Skin of body (tissue), 2 donors: ENCODE measurements around a stretch of chr2.

GRCh38 chr2:24171186-24171489 lies 3.7 kb upstream of the FAM228A start:
- RAMPAGE, long total RNA: no peak

DNA sequence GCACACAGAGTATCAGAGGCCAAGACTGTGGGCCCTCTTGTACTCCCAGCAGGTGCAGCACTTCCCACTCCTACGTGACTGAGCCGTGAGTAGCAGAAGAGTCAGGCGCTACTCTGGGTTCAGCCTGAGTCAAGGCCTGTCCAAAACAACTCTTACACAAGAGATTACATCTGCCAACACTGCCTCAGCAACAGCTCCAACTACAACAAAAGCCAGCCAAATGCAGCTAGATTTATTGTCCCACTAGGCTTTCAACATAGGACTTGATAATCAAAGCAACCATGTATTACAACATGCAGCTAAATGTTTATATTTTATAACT lies 56.2 kb downstream of the ITSN2 start:
- RAMPAGE, long total RNA: no peak

- RAMPAGE, long total RNA: no peak
These were observed 32.4 kb downstream of the ITSN2 start for GRCh38 chr2:24327850-24328340.

GRCh38 chr2:24364921-24365781 lies 4.8 kb upstream of the ITSN2 start:
- RAMPAGE, long total RNA: no peak

GRCh38 chr2:24403629-24403854 lies 43.2 kb upstream of the ITSN2 start:
- RAMPAGE, long total RNA: no peak

- RAMPAGE, long total RNA: no peak
These were observed 134.9 kb downstream of the NCOA1 start for GRCh38 chr2:24625875-24626444.

GRCh38 chr2:24872461-24872914 lies 47.5 kb downstream of the ADCY3 start:
- RAMPAGE, long total RNA: no peak

- RAMPAGE, long total RNA: no peak
These were observed 1.2 kb upstream of the ADCY3 start for GRCh38 chr2:24921208-24921624.

DNA sequence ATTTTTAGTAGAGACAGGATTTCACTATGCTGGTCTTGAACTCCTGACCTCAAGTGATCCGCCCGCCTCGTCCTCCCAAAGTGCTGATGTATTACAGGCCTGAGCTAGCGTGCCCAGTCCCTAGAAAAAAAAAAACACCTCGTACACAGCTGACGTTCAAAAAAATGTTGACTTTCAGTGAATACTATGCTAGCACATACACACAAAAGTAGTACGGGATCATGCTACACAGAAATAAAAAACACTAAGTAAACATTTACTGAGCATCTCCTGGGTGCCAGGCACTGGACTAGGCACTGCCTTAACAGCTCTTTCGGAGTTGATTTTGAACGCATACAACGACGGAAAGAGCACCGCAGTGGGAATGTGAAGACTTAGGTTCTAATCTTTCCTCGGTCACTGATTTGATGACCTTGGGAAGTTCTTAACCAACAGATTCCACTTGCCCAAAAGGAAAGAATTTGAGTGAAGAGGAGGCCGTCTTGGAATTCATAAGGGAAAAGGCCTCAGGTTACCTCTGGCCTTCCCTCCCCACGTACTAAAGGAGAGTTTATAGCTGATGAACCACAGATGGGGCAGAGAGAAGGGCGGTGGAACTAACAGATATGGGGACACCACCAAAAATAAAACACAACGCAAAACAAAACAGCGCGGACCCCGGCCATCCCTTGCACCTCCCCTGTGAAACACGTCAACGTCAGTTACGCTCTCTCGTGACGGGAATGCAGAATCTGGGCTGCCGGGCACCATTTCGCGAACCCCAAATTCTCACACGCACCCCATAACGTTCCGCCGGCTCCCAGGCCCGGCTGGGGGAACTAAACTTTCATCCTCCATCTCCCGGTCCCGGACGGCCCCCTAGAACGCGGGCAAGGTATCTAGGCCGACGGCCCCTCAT lies 868 bp downstream of the DNAJC27 start:
- RAMPAGE, long total RNA: no peak

DNA sequence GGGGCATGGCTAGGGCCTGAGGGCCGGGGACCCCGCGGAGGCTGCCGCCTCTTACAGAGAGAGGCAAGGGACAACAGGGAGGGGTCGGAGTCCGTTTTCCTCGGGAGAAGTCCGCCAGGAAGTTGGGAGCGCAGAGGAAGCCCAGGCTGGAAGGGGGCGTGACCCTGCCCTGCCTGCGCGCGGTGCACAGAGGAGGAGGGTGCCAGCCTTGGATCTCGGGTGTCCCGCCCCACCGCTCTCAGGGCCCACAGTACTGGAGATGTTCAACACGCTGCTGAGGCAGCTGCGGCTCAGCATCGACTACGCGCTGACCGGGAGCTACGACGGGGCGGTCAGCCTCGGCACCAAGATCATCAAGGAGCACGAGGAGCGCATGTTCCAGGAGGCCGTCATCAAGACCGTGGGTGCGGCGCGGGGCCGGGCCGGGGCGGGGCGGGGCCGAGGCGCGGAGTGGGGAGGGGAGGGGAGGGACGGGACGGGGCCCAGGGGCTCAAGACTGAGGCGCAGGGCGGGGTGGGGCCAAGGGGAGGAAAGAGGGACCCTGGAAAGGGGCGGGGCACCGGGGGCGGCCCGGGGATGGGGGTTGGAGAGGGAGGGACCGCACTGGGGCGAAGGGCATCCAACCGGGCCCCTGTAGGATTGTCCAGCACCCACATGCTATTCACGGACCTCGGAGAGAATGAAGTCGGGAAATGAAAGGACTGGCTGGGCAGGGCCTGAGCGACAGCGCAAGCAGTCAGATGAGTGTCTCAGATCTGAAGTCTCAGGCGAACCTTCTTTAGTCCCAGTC lies 36.7 kb downstream of the POMC start:
- RAMPAGE, long total RNA: no peak

GRCh38 chr2:25243834-25244665 lies 75.7 kb upstream of the POMC start:
- RAMPAGE, long total RNA: no peak

DNA sequence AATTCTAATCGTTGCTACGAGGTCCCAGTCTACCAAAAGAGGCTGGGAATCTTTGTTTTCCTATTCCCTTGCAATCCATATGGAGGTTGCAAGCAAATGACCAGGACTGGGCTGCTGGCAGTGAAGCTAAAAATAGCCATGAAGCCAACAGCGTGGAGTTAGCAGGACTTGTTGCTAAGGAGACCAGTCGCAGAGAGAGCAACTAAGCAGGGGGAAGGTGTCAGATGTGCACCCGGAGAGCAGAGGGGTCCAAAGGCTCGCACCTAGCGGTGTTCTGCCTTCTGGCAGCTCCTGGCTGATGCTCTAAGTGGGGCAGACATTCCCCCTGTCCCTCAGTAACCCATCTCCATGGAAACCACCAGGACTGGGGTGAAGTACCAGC lies 84.7 kb downstream of the DNMT3A start:
- RAMPAGE, long total RNA: no peak

- RAMPAGE, long total RNA: no peak
These were observed 62.5 kb downstream of the DNMT3A start for GRCh38 chr2:25279052-25279797.

DNA sequence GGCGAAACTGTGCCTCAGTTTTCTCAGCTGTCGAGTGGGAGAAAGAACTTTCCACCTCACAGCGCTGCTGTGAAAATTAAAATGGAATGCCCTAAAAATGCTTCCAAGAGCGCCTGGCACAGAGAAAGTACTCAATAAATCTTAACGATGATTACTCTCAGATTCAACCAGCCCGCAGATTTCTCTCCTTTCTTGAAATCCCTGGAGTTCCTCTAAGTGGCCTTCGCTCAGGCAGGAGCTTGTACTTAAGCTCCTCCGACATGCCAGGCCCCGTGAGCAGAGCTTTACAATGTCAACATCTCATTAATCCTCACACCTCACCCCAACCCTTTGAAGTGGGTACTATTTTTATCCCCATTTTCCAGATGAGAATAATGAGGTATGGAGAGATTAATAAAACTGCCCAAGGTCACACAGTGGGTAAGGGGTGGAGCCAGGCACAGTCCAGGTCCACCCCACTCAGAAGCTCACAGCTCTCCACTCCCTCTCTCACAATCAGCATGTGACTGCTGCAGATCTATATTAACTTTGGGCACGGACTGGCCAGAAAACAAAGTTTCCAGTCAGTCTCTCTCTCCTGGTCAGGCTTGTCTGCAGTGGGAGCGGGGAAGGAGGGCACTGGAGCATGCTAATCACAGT lies 18.1 kb downstream of the DNMT3A start:
- RAMPAGE, long total RNA: no peak

GRCh38 chr2:25347539-25347895 lies 5.8 kb upstream of the DNMT3A start:
- RAMPAGE, long total RNA: no peak

GRCh38 chr2:25805934-25806533 lies 72.3 kb downstream of the ASXL2 start:
- RAMPAGE, long total RNA: no peak

DNA sequence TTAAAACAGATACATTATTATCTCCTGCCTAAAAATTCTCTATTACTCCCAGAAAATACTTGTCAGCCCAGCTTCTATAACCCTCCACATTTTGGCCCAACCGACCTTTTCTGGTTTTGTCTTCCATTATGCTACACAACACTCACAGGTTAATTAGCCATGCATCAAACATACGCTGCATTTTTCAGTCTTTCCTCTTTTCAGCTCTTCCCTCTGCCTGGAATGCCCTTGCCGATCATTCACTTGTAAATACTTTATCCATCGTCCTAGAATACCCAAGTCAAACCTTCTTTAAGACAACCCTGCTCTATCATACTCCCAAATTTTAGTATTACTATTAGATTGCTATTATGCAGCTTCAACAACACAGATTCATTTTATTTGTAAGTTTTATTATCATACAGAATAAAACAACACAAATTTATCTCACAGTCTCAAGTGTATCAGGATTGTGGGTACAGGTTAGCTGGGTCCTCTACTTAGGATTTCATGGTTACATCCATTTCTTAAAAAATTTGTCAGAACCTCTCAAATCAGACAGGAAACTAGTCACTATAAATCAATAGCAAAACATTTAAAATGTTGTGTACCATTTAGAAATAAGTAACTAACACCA lies 10.6 kb downstream of the ASXL2 start:
- RAMPAGE, long total RNA: no peak

- RAMPAGE, long total RNA: no peak
These were observed 4.5 kb downstream of the KIF3C start for GRCh38 chr2:25977571-25978381.

- RAMPAGE, long total RNA: no peak
These were observed 659 bp upstream of the RAB10 start for GRCh38 chr2:26032926-26033924.

GRCh38 chr2:26255830-26256461 lies 11.2 kb downstream of the HADHB start:
- RAMPAGE, long total RNA: no peak